ENCODE measurements around a stretch of chr2.

GRCh38 chr2:111424583-111425657 is 304.2 kb downstream of the BCL2L11 start:
- PRO-cap, 4 experiments: no peak in any of the 4 experiments
- RAMPAGE, long total RNA, 2 experiments: no peak in any of the 2 experiments

- PRO-cap, 4 experiments: no peak in any of the 4 experiments
- RAMPAGE, long total RNA, 2 experiments: no peak in any of the 2 experiments
Measured at GRCh38 chr2:111493664-111494188, 373.0 kb downstream of the BCL2L11 start.

DNA sequence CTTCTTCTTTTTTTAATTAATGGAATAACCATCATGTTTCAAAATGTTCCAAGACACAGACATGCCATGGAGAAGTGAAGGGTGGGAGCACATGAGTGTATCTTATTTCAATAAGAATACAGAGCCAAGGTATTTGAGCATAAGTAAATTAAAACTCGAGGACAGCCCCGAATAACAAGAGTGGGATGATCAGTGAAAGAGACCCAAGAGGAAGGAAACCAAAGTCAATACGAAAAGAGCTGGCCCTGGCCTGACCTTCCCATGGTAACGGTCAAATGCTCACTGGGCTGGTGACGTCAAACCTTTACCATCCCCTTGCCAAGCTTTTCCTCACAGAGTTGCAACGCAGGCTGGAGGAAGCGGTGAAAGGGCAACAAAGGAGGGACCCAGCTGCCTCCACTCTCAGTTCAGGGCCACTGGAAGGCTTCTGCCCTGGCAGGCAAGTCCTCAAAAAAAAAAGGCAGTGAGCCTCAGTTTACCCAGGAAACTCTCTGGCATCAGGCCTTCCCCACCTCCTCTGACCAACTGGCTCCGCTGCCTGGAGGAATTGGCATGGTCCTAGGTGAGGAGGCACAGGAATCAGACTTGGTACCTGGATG is 212.6 kb downstream of the ANAPC1 start:
- PRO-cap, 4 experiments: peak in 4 of 4 experiments; most common plus-strand start position 365 of the sequence (in 4); most common minus-strand start position 182 of the sequence (in 4)
- RAMPAGE, long total RNA, 2 experiments: no peak in any of the 2 experiments

GRCh38 chr2:111698690-111699599 is 185.0 kb downstream of the ANAPC1 start:
- PRO-cap, 4 experiments: peak in 4 of 4 experiments; most common plus-strand start chr2:111699097 (in 3); most common minus-strand start chr2:111699025 (in 4)
- RAMPAGE, long total RNA, 2 experiments: no peak in any of the 2 experiments

GRCh38 chr2:111898176-111898392 is 323 bp upstream of the MERTK start:
- PRO-cap, 4 experiments: peak in 4 of 4 experiments; most common minus-strand start chr2:111898310 (in 4)
- RAMPAGE, long total RNA, 2 experiments: no peak in any of the 2 experiments

DNA sequence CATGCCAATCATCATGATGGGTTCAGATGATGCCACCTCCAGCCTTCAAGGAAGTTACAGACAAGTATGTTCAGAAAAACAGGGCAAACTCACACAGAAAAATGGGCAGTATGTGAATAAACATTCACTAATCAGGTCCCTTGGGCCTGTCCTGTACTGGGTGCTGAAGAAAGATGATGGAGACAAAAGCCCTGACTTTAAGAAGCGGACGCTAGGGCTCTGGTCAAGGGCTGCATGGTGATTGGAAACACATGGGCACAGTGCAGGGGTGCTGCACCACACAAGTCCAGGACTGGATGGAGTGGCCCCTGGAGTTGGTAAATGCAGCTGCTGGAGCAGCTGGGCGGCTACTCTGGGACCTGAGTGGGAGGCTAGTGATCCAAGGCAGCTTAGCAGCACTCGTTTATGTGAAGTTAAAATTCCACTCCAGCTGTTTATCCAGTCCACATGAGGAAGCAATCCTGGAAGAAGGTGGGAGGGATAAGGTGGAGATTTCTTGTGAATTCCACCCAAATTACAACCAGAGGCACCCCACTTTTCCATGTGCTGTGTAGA is 24.8 kb downstream of the MERTK start:
- PRO-cap, 4 experiments: no peak in any of the 4 experiments
- RAMPAGE, long total RNA, 2 experiments: no peak in any of the 2 experiments

DNA sequence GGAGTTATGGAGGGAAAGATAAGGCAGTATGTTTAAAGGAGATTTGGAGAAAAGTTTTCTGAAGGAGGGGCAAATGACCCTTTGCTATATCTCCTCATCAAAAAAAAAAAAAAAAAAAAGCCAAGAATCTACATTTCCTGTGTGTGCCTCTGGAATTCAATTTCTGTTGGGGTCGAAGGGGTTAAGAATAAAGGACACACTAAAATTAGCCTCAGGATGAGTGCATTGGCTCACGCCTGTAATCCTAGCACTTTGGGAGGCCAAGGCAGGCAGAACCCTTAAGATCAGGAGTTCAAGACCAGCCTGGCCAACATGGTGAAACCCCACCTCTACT is 75.5 kb downstream of the MERTK start:
- PRO-cap, 4 experiments: no peak in any of the 4 experiments
- RAMPAGE, long total RNA, 2 experiments: no peak in any of the 2 experiments

DNA sequence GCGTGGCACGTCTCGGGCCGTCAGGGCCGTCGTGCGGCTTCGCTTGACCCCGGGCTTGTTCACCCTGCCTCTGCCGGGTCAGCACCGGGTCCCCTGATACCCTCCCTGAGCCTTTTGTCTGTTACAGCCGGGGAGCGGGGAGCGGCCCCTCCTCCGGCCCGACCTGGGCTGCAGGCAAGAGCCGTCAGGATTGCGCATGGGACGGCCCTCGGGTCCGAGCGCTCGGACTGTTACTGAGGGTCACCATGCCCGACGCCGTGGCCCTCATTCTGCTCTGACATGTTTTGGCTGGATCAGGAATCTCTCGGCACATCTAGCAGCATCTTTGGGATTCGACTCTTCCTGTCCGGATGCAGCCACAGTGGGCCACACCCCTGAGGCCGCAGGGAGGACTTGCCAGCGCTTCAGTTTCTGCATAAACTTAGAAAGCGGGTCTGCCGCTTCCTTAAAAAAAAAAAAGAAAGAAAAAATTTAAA is 749 bp downstream of the TMEM87B start:
- PRO-cap, 4 experiments: peak in 2 of 4 experiments; most common minus-strand start position 235 of the sequence (in 1)
- RAMPAGE, long total RNA, 2 experiments: no peak in any of the 2 experiments

DNA sequence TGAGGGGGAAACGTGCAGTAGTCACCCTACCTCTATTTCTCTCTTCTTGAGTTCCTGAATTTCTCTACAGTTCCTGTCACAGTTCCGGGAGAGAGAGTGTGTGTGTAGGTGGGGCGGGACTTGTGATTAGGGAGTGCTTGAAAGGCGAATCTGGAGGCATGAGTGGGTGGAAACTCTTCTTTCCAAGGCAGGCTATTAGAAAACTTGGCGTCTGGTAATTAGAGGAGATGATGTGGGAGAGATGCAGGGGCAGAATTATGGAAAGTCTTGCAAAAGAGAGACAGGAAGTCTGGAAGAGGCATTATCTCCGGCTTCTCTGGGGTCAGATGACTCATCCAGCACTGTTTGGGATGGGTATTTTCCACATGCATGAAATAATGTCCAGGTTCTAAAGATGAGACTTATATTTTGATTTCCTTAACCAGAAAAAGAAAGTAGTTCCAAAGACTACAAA is 1.2 kb downstream of the TMEM87B start:
- PRO-cap, 4 experiments: peak in 4 of 4 experiments; most common plus-strand start position 224 of the sequence (in 2); most common minus-strand start position 48 of the sequence (in 2)
- RAMPAGE, long total RNA, 2 experiments: no peak in any of the 2 experiments

DNA sequence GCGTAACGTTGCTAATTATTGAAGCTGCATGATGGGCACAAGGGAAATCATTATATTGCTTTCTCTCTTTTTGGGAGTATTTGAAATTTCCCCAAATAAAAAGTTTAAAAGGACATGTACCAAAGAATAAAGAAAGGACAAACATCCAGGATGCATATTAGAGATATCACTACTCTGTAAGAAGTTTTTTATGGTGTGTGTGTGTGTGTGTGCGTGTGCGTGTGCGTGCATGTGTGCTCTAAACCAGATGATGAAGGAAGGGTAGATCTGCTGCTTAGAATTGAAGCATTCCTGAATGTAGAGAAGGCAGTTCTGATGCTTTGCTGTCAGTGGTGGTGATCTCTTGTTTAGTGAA is 27.4 kb downstream of the TMEM87B start:
- PRO-cap, 4 experiments: no peak in any of the 4 experiments
- RAMPAGE, long total RNA, 2 experiments: no peak in any of the 2 experiments

GRCh38 chr2:112091564-112092718 is 36.9 kb downstream of the TMEM87B start:
- PRO-cap, 4 experiments: no peak in any of the 4 experiments
- RAMPAGE, long total RNA, 2 experiments: no peak in any of the 2 experiments

- PRO-cap, 4 experiments: no peak in any of the 4 experiments
- RAMPAGE, long total RNA, 2 experiments: no peak in any of the 2 experiments
Measured at GRCh38 chr2:112154616-112155305, 16.6 kb downstream of the FBLN7 start.

GRCh38 chr2:112190518-112190717 is 52.2 kb downstream of the FBLN7 start:
- PRO-cap, 4 experiments: no peak in any of the 4 experiments
- RAMPAGE, long total RNA, 2 experiments: no peak in any of the 2 experiments

DNA sequence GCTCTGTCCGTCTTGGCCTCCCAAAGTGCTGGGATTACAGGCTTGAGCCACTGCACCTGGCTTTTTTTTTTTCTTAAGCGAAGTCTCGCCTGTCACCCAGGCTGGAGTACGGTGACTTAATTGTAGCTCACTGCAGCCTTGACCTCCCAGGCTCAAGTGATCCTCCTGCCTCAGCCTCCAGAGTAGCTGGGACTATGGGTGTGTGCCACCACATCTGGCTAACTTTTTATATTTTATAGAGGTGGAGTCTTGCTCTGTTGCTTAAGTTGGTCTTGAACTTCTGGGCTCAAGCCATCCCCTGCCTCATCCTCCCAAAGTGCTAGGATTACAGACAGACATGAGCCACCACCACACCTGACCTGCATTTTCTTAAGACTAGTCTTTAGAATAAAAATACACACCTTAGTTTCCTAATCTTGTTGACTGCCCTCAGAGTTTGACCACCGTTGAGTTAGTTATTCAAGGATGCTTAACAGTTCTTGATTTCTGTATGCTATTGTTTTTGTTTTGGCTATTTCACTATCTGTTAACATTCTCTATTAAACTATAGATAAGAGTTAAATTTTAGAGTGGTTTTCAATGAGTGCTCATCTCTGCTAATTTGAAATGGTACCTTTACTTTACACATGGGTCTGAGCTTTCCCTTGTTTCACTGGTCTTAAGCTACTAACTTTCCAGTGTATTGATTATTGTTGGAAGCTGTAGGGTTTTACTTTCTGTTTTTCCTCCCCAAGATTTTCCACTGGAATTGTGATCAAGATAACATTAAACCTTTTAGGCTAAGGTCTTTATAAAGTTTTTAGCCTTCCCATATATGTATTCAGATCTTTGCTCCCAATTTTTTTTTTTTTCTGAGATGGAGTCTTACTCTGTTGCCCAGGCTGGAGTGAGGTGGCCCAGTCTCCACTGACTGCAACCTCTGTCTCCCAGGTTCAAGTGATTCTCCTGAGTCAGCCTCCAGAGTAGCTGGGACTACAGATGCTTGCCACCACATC is 5.1 kb downstream of the SLC20A1 start:
- PRO-cap, 4 experiments: peak in 1 of 4 experiments; most common plus-strand start position 870 of the sequence (in 1)
- RAMPAGE, long total RNA, 2 experiments: no peak in any of the 2 experiments

GRCh38 chr2:112658395-112659103 is 12.8 kb downstream of the SLC20A1 start:
- PRO-cap, 4 experiments: peak in 1 of 4 experiments; most common plus-strand start chr2:112658740 (in 1)
- RAMPAGE, long total RNA, 2 experiments: no peak in any of the 2 experiments

DNA sequence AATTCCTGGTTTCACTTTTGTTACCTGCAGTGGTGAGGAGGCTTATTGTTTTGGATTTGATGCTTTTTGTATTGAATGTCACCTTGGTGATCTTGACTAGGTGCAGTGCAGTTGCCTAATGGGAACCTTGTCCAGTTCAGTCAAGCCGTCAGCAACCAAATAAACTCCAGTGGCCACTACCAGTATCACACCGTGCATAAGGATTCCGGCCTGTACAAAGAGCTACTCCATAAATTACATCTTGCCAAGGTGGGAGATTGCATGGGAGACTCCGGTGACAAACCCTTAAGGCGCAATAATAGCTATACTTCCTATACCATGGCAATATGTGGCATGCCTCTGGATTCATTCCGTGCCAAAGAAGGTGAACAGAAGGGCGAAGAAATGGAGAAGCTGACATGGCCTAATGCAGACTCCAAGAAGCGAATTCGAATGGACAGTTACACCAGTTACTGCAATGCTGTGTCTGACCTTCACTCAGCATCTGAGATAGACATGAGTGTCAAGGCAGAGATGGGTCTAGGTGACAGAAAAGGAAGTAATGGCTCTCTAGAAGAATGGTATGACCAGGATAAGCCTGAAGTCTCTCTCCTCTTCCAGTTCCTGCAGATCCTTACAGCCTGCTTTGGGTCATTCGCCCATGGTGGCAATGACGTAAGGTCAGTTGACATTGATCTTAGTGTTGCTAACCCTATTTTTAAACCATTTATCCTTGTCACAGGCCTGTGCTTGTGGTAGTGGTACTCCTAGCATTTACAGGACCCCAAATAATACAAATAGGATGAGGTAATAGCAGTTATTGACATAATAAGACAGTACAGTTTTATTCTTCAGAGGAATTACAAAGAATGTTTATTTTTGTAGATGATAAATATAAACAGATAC is 13.6 kb downstream of the SLC20A1 start:
- PRO-cap, 4 experiments: no peak in any of the 4 experiments
- RAMPAGE, long total RNA, 2 experiments: no peak in any of the 2 experiments

DNA sequence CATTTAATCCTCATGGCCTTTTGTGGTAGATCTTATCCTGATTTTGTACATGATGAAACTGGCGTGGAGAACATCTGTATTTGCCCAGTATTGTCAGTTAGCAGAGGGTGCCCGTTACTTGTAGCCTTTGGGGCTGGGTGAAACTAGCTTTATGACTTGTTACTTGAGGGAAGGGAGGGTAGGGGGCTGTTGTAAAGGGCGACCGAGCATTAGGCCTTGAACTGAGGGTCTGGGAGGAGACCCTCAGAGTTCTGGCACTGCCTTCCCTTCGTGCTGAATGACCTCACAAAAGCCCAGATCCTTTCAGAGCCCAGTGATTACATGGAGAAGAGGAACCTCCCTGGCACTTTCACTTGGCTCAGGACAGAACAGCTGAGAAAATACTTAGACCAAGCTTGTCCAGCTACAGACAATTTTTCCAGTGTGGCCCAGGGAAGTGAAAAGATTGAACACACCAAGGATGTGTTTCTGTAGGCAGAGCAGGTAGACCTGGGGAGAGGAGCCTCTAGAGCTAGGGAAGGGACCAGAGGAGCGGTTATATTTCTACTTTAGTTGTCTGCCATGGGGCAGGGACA is 19.6 kb downstream of the SLC20A1 start:
- PRO-cap, 4 experiments: no peak in any of the 4 experiments
- RAMPAGE, long total RNA, 2 experiments: no peak in any of the 2 experiments

- PRO-cap, 4 experiments: peak in 1 of 4 experiments; most common plus-strand start chr2:112812177 (in 1); most common minus-strand start chr2:112812005 (in 1)
- RAMPAGE, long total RNA, 2 experiments: no peak in any of the 2 experiments
Measured at GRCh38 chr2:112811745-112812468, 24.7 kb downstream of the IL1B start.

GRCh38 chr2:113010237-113010600 is 5.0 kb downstream of the IL36A start:
- PRO-cap, 4 experiments: no peak in any of the 4 experiments
- RAMPAGE, long total RNA, 2 experiments: no peak in any of the 2 experiments

DNA sequence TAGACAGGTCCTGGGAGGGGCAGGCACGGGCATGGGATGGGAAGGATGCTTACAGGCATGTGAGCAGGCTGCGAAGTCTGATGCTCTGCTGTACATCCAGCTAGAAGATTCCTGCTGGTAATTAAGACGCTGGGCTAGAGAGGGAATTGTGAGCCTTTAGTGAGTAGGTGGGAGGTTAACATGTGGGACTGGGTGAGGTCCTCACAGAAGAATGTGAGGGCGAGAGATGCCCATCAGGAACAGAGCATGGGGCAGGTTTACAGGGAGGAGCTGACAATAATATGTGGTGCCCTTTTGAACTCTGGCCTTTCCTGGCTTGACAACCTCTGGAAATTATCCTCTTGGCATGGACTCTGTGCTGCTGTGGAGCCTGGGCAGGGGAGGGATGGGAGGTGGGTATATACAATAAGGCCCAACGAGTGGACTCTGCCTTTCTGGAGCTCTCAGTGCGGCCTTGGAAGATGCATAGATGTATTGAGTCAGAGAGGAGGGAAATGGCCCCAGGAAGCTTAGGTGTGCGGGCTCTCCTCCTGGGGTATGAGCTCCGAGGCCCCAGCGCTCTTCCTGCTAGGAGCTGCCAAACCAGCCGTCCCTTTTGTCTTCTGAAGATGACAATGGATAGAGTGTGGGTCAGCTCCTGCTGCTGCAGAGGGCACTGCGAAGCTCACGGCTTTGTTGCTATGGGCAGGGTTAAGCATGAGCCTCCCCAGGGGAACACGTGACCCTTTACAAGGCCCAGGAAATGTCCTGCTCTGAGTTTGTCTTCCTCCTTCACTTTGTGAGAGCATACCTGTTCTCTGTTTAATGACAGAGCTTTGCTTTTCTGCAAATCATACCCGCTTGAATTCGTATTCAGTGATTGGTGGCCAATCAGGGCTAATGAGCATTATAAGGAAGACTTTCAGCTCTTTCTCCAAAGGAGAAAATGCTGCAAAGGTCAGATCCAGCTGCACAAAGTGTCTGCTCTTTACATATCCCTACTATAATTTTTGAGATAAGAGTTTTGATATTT is 8.7 kb upstream of the PSD4 start:
- PRO-cap, 4 experiments: peak in 4 of 4 experiments; most common plus-strand start position 429 of the sequence (in 2); most common minus-strand start position 213 of the sequence (in 2)
- RAMPAGE, long total RNA, 2 experiments: no peak in any of the 2 experiments

Measured in right lobe of liver (tissue), 4 donors.